Mucosa of descending colon (tissue), 1 donor: ENCODE measurements around the genes KCNK16 and NCR2.

GRCh38 chr6:38486130-38486723, 153.5 kb downstream of the BTBD9 start:
- PRO-cap: no peak

DNA sequence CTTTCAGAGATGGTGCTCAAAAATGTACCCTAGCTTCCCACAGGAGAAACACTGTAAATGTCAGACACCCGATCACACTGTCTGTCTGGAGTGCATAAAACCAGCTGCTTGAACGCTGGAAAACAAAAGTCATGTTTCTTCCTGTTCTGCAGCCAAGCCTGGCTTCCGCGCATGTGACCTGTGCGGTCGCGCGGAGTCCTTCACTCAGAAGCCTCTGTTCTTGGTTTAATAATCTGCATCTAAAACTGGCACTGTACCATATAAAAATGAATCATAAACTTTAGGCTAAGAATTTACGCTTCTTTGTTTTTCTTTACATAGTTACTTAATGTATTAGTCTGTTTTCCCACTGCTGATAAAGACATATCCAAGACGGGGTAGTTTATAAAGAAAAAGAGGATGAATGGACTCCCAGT, 28.6 kb upstream of the SAYSD1 start:
- PRO-cap: unidirectional peak, minus-strand start at position 114 of the sequence; unidirectional peak, minus-strand start at position 169 of the sequence

- PRO-cap: no peak
Measured at GRCh38 chr6:39169626-39170505, 54.9 kb upstream of the SAYSD1 start.

GRCh38 chr6:39206907-39207658, 22.2 kb downstream of the KCNK5 start:
- PRO-cap: no peak

DNA sequence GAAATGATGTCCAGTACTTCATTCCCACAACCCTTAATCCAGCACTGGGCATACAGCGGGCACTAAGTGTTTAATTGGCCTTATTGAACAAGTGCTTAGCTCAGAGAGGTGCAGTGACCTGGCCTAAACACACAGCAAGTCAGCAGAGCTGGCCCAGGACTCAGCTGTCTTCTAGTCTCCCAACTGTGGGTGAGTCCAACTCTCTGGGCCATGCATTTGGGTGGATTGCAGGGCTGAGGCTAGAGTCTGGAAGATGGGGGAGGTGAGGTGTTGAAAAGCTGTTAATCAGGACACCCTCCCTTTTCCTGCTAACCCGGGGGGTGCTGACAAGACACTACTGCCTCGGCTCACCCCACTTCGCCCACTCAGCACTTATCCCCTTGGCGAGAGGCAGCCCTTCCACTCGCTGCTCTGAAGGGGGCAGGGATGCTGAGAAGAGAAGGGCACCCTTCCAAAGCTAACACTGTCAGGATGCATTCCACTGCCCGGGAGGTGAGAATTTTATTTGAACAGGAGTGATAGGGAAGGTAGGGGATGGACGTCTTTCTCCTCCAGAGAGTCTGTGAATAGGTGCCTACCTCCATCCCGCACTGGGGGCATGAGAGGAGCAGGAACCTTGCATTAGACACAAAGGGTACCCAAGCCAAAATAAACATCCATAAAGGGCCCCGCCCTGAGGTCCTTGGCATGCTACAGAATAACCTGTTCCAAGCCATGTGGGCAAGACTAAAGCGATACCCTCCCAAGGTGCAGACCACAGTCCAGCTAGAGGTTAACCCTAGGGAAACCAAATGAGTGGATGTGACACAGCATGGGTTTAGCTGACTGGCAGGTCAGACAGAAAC, 14.1 kb downstream of the KCNK5 start:
- PRO-cap: no peak

DNA sequence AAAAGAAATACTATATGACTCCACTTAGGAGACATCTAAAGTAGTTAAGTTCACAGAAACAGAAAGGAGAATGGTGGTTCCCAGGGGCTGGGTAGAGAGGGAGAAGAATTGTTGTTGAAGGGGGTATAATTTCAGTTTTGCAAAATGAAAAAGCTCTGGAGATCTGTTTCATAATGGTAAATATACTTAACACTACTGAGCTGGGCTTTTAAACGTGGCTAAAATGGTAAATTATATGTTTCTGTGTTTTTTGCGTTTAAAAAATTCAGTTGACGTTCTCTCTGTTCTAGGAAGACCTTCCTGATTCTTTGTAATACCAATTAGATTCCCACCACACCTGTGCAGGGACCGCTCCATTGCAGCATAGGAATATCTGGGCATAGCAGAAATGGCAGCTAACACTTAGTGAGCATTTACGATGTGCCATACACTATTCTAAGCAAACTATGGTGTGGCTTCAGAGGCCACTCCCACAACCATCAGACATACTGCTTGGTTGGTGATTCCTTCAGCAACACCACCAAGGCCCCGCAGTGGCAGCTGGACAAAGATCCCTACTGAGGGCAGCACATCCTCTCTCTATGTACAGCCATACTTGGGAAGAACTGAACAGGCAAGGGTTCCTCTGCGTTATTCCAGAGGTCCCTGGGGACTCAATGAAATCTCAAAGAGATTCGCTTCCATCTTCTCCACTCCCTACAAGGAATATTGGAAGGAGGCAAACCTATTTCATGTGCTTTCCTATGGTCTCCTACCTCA, 6.3 kb downstream of the KCNK5 start:
- PRO-cap: bidirectional peak, plus-strand start at position 533 of the sequence, minus-strand start at position 365 of the sequence

DNA sequence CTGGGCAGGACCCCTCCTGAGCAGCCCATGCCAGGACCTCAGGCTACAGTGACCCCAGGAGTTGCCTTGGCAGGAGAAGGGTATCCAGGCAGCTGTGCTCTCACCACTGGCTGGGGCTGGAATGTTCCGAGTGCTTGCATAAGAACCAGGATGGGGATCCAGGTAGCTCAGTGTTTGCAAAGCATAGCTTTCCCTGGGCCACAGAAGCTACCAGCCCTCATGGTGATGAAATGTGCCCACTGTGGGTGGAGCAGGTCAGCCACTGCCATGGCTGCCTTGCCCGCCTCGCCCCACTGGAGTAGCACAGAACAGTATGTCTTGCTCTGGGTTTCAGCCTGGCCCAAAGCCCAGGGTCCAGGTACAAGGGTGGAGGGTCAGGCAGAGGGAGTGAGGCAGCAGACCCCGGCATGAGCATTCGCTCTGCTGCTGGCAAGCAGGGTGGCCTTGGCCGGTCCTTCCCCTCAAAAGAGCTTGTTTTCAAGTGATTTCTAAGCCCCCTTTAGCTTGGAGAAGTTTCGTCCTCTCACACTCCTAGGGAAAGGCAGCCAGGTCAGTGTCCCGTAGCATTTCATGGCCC, 34.7 kb downstream of the KCNK17 start:
- PRO-cap: no peak

GRCh38 chr6:39322452-39322737, at the start of gene KCNK16:
TSS of gene KCNK16 (minus strand) at chr6:39322702.
- PRO-cap: no peak

DNA sequence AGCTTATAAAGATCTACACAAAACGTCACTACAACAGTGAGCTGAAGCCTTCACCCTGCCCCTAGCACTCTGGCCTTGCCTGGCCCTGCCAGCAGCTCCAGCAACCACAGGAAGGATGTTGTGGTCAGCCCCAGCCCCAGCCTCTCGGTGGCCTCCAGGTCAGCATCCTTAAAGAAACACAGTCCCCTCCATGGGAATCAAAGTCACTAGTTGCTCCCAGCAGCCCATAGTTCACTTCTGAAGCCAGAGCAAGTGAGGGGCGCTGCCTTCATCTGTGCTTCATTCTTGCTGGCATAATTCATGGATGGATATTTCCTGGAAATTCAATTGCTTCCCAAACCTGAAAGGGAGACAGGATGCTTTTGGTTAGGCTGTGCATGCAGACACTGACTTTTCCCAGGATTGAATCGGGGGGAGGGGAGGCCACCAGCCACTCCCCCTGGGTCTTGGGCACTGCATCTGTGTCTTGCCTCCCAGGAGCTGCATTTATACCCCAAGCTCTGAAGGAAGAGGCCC, 13.8 kb upstream of the KCNK16 start:
- PRO-cap: unidirectional peak, minus-strand start at position 71 of the sequence

- PRO-cap: no peak
Measured at GRCh38 chr6:39496860-39497317, 174.4 kb upstream of the KCNK16 start.

- PRO-cap: no peak
Measured at GRCh38 chr6:39816690-39817328, 24.6 kb downstream of the DAAM2 start.

- PRO-cap: no peak
Measured at GRCh38 chr6:39879227-39879629, 55.0 kb downstream of the MOCS1 start.

DNA sequence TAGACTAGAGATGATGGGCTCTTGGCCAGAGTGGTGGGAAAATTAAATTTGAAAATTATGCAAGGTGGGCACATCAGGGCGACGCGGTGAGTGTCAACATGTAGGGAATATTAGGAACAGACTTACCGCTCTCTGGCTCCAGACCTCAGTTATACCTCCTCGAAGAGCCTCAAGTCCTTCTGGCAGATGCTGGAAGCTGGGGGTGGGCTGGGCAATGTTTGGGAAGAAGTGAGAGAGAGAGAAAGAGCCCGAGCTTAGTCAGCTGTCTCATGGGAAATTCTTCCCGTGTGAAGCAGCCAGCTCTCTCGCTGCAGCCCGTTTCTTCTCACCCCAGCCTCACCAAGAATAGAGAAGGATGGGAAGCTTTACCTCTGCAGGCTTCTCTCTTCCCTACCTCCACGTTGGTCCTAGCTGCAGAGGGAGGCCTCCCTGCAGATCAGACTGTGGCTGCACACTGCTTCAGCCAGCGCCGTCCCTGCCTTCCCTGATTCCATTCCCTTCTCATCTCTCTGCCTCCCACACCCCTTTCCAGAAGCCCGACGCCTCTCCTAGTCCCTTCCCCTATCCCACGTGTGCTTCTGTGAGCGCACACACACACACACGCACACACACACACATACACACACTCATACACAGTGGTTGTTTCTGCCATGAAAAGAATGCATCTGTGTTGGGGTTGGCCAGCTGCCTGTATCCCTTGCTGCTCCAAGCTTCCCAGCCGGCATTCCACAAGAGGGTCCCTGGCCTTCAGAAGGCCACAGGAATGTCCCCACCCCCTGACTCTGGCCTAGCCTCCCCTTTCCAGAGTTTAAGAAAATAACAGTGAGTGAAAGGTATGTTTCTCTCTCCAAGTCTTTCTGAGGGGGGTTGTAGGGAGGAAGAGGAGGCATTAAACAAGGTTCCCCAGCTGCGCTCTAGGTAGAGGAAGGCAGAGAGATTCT, 51.9 kb downstream of the MOCS1 start:
- PRO-cap: no peak

GRCh38 chr6:40477621-40478370, 109.4 kb downstream of the LRFN2 start:
- PRO-cap: no peak

- PRO-cap: no peak
Measured at GRCh38 chr6:40998462-40999073, 40.5 kb downstream of the UNC5CL start.

DNA sequence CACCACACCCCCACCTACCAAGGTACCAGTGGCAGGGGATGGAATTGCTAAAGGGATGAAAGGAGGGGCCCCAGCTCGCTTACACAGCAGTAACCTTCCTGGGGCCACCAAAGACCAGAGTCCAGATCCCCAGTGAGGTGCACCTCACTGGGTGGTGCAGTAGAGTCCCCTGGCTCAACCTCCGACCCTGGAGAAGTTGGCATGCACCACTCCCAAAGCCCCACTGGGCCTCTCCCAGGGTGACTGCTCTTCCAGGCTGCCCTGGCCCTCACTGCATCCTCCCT, 821 bp downstream of the UNC5CL start:
- PRO-cap: no peak

- PRO-cap: no peak
Measured at GRCh38 chr6:41074789-41075092, 2.0 kb downstream of the NFYA start.

DNA sequence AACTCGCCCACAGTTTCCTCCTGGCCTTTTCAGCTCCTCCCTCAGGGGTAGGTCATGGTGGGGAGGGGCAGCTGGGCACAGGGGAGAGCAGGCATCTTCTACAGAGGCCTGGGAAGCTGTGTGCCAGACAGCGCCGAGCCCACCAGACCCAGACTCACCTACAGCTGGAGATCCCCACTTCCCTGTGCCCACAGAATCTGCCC, at the start of gene NCR2:
Gene NCR2 (plus strand): TSS at position 90 of the 203 bp plus-strand sequence.
- PRO-cap: no peak

DNA sequence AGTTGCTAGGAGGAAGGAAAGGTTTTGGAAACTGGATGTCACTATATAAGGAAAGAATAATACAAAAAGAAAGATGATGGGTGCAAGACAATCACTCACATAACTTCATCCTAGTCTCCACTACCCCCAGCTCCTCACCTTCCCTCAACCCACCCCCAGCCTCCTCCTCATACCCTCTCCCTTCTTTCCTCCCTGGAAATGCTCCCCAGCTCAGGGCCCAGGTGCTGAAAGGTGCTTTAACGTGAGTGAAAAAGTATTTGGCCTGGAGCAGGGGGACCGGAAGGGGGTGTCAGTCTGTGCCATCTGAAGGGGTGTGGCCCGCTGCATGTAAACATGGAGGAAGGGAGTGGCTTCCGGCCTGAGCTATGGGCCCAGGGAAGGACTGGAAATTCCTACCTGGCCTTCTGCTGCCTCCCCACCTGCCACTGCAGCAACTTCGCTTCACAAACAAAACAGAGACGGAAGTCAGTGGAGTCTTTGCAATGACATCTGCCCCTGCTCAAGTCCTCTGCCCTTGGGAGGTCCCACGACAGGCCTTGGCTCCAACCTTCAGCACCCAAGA, 28.2 kb upstream of the FOXP4 start:
- PRO-cap: unidirectional peak, plus-strand start at position 446 of the sequence

DNA sequence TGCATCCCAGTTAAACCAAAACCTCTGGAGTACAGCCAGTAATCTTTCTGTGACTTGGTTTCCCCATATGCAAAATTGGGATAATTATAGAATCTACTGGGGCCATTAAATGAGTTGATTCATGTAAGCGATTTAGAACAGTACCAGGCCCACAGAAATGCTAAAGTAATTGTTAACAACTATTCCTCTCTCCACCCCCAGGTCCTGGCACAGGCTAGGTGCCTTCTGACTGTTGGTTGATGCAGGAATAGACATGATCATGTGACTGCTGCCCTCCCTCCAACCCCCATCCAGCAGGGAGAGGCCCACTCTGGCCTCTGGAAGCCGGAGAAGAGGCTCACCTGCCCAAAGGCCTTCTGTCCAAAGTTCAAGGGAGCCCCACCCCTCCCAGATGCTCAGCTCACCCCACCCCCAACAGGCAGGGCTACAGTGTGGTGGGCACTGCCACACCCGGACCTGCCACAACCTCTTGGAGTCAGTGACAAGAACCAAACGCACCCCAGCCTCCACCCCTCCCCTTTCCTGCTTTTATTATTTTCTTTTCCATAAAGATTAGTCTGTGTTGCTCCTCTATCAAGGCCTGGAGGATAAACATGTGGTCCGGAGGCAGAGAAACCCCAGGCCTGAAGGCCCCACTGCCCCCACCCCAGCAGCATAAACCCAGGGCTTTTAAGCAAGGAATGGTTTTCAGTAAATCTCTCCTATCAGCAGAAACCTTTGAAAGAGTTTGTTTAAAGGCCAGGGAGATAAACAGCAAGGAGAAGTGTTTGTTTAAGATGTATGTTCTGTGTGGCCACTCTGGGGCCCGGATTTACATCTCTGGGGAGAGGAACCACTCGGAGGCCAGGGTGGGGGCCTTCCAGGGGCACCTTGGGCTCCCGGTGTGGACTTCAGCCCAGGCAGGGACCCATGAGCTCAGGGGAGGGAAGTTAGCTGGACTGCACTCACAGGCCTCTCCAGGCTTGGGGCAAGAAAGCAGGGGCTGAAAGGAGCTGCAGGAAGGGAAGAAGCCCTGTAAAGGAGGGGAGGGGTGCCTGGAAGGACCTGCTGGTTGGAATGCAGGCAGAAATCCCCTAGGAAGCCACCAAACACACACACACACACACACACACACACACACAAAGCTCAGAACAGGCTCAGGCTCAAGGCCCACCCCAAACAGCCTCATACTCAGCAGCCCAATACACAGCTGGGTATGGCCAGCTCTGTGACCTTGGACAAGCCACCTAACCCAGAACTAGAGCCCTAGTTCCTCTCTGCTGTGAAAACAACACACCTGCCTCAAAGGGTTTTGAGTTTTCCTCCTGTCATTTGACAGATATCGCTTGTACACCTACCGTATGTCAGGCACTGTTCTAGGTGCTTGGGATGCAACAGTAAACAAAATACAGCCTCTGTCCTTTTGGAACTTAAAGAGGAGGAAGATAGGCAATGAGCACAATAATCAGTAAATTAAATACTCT, 26.5 kb upstream of the FOXP4 start:
- PRO-cap: unidirectional peak, plus-strand start at position 472 of the sequence